Gallbladder (tissue), 1 donor: ENCODE measurements around the gene USP49.

DNA sequence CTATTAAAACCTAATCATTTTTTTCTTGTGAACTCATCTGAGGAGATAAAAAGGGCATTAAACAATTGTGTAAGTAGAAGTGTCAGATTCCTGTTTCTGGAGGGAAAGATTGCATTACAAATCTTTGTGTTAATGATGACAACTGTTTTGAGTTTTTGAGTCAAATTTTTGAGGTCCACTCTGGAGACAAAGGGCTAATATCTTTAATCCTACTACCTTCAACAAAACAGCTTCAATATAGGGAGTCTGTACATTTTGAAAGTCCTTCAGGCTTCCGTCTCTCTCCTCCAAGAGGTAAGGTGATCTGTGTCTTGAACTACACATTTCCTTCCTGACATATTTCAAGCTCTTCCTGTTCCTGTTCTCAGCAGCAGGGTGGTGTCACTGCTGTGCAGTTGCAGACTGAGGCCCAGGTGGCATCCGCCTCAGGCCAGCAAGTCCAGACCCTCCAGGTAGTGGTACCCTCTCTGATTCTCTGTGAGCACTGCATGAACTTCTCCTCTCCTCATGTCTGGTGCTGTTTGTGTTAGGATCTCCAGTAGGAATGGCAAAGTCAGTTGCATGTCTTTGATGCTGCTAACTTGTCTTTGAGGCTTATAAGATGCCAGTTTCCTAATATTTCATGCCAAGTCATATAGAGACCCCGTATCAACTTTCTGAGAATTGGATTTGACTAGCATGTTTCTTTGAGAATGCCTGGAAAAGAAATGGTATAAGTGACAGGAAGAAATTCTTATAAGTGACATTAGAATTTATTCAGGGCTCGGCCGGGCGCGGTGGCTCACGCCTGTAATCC lies 7.9 kb downstream of the NFYA start:
- PRO-cap: no peak

- PRO-cap: no peak
These were observed 102.7 kb upstream of the FOXP4 start for GRCh38 chr6:41443256-41444078.

DNA sequence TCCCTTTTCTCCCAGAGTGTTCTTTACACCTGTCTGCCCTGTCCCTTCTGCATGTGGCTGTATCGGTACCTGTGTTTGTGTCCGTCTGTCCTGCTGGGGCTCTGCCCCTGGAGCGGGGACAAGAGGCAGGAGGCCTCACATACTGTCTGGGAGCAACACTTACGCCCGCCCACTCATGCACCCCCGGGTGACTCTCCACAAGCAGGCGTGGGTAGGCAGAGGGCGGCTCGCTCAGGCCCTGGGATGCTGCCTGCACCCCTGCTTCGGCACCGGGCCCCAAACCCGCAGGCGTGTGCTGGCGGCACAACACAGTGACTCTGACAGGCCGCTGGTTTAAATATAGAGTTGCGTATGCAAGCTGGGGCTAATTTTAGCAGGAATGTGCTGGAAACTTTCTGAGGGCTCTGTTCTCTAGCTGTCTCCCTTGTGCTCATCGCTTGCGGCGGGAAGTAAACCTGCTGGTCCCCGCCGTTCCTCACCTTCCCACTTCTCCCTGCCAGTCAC lies 94.7 kb upstream of the FOXP4 start:
- PRO-cap: no peak

DNA sequence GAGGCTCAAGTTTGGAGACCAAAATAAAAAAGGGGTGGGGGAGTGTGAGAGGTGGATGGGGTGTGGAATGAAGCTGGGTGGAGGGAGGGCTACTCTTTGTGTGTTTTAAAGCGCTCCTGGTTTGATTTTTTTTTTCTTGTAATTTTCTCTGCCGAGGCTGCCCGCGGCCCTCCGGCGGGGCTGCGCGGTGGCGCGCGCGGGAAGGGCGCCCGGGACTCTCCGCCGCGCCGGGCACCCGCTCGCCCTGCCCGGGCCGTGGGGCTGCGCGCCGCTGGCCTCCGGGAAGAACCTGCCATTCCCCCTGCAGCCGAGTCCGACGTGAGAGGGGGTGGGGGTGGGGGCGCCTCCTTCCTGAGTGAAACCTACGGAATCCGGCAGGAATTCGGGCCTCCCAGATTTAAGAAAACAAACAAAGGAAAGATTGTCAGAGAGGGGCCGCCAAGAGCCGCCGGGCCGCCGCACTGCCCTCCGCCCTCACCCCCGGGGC lies 42.5 kb upstream of the FOXP4 start:
- PRO-cap: bidirectional peak, plus-strand start at position 427 of the sequence, minus-strand start at position 291 of the sequence

- PRO-cap: no peak
These were observed 21.4 kb upstream of the FOXP4 start for GRCh38 chr6:41524669-41525262.

- PRO-cap: no peak
These were observed 18.1 kb upstream of the FOXP4 start for GRCh38 chr6:41527896-41528588.

- PRO-cap: no peak
These were observed 5.1 kb upstream of the TFEB start for GRCh38 chr6:41740422-41741040.

- PRO-cap: bidirectional peak, plus-strand start at chr6:41742059, minus-strand start at chr6:41741850
These were observed 5.4 kb downstream of the PGC start for GRCh38 chr6:41741632-41742267.

GRCh38 chr6:41786289-41786835 lies 1.1 kb upstream of the TOMM6 start:
- PRO-cap: bidirectional peak, plus-strand start at chr6:41786716, minus-strand start at chr6:41786556

DNA sequence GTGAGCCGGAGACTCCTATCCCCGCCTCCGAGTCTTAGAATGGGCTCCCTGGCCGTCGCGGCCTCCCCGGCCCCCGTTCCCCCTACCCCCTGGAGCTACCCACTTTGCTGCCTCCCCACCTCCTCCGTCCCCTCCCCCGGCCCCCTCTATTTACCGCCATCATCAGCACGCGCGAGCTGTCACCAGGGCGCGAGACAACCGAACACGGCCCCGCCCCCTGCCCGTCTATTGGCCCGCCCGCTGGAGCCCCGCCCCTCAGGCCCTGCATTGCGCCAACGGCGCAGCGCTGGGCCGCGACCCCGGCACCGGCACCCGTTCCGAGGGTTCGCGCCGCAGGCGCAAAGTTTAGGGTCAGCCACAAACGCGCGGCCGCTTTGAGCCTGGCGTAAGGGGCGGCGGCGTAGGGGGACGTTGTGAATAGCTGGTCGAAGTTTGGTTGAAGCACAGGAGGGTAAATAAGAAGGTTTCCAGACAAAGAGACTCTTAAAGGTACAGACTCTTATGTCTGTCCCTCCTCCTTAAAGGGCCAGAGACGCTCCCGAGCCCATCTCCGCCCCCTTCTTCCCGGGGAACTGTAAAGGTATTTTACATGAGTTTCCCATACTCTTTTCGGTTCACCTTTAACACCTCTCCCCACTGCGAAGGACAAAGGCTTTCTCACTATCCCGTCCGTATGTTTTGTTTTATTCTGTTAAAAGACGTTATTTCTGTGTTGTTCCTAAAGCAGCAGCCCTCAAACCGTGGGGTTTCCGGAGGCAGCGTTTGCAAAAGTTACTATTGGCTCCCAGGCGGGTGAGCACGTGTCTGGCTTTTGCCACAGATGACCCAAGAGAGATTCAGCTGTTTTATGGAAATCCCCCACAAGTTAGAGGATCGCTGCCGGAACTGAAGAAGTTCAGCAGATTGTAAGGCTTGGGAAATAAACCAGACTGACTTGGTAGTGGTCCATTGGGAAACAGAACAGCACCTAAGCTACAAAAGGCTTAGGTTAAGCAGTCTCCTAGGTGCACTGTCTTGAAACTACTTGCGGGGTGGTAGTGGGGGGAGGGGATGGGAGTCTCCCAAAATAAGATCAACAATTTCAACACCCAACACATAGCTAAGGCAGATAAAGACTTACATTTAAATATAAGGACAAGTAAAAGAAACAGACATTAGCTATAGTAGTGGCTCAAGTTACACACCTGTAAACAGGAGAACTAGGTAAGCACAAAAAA lies at the start of gene USP49:
Gene USP49, minus strand, starts transcription at position 206 of the 1,217 bp plus-strand sequence.
- PRO-cap: bidirectional peak, plus-strand start at position 267 of the sequence, minus-strand start at position 200 of the sequence; bidirectional peak, plus-strand start at position 856 of the sequence, minus-strand start at position 742 of the sequence

DNA sequence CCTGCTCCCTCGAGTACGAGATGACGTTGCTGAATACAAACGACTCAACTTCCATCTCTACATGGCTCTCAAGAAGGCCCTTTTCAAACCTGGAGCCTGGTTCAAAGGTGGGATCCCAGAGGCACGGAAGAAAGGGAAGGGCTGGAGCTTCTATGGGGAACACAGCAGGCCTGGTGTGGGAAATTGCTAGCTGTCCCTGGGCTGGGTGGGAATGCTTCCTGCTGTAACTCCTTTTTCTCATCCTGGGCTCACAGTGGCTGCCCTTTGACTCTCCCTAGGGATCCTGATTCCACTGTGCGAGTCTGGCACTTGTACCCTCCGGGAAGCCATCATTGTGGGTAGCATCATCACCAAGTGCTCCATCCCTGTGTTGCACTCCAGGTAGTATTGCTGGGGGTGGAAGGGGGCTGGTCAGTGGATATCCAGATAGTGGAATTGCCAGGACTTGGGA lies 10.1 kb downstream of the CCND3 start:
- PRO-cap: no peak

DNA sequence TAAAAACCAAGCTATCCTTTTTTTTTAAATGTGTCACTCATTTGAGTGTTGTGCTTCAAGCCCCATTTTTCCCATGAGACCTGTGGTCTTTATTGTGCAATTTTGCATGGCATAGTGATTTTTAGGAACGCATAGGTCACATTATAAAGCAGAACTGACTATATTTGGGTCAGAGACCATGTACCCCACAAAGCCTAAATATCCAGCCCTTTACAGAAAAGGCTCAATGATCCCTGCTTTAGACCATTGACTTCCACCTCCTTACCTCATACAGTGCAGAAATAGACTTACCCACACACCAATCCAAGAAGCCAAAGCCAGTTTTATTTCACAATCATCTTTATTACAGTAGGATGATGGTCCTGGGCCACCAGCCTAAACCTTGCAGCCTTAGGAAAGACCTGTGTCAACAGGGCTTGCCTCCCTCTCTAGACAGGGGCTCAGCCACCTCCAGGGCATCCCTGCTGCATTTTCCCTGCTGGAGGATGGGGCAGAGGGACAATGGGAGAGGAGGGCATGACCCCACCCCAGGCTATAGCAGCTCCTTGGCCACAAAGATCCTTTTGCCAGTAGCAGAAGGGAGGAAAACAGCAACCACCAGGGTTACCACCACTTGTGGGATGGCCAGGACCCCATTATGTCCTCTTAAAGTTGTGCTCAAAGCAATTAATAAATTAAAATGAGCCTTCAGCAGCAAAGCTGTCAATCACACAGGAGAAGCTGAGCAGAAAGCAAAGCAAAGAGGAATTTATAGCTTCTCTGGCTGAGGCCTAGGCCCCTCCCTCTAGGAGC lies 6.8 kb downstream of the CCND3 start:
- PRO-cap: no peak

GRCh38 chr6:41947486-41948297 lies 6.1 kb upstream of the CCND3 start:
- PRO-cap: no peak

- PRO-cap: no peak
These were observed 26.0 kb upstream of the TAF8 start for GRCh38 chr6:42024192-42024782.

DNA sequence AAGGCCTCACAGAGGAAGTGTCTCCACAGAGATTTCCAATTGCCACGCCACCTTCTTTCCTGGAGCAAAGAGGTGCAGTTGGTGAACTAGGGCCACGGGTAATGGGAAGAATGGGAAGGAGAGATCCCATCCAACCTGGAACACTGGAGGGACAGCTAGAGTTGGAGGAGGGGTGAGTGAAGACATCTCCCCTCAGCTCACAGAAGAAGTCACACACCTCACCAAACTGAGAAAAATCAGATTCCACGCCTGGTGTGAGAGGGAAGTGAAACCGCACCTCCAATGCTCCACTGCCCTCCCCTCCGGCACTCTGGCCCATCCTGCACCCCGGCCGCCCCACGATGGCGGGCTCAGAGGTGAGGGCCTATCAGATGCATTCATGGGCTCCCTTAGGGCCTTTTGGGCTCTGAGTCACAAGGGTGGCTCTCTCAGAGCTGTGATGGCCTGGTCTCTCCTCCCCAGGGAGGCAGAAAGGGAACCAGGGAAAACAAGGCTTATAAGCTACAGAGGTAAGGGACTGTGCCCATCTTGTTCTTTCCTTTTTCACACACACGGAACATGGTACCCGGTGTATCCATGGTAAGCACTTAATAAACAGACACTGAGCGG lies 24.9 kb upstream of the TAF8 start:
- PRO-cap: no peak

- PRO-cap: bidirectional peak, plus-strand start at chr6:42140232, minus-strand start at chr6:42140009
These were observed 2.5 kb downstream of the C6orf132 start for GRCh38 chr6:42139812-42140511.

DNA sequence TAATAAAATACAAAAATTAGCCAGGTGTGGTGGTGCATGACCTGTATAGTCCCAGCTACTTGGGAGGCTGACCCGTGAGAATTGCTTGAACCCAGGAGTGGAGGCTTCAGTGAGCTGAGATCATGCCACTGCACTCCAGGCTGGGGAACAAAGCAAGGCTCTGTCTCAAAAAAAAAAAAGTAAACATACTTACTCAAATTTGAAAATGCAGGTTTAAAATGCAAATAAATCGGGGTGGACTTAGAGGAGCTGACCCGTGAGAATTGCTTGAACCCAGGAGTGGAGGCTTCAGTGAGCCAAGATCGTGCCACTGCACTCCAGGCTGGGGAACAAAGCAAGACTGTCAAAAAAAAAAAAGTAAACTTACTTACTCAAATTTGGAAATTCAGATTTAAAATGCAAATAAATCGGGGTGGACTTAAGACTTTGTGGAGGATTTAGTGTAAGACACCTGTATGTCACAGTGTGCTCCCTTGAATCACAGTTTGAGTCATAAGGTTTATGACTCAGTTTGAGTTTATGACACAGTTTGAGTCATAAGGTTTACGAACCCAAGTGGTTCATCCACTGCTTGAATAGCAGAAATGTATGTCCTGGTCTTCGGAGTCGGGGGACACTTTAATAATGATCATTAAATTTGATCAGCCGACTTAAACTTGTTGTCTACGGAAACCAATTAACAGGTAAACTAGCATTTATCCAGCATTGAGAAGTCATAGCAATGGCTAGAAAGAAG lies 6.7 kb upstream of the MRPS10 start:
- PRO-cap: no peak

GRCh38 chr6:42450914-42451127 lies 905 bp downstream of the TRERF1 start:
- PRO-cap: no peak

GRCh38 chr6:42452665-42453038 lies 926 bp upstream of the TRERF1 start:
- PRO-cap: no peak

GRCh38 chr6:42652341-42652814 lies 70.0 kb downstream of the PRPH2 start:
- PRO-cap: no peak